PFSK-1 (cell line): Measurements from ENCODE around the gene GPATCH1.

- RRBS, result no CpG with 5 or more reads among the region's 8 CpGs
Measured at GRCh38 chr19:29878963-29879428, 63.0 kb upstream of the URI1 start.

GRCh38 chr19:29992935-29993404, 50.9 kb downstream of the URI1 start:
- RRBS, result no CpG with 5 or more reads among the region's 2 CpGs

DNA sequence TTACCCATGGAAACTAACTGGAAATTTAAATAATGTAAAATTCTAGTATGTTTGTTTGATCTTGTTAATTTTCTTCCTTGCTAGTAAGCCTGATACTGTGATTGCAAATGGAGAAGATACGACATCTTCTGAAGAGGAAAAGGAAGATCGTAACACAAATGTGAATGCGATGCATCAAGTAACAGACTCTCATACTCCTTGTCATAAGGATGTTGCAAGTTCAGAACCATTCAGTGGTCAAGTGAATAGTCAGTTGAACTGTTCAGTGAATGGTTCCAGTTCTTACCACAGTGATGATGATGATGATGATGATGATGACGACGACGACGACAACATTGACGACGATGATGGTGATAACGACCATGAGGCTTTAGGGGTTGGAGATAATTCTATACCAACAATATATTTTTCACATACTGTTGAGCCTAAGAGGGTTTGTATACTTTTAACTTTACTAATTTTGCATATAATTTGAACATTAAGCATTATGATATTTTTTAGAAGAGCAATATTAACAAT, 66.9 kb downstream of the URI1 start:
- RRBS, result no CpG with 5 or more reads among the region's 10 CpGs

GRCh38 chr19:30226436-30226925, 145.7 kb upstream of the ZNF536 start:
- RRBS, result 16% methylated on average over 6 of the region's 29 CpGs

DNA sequence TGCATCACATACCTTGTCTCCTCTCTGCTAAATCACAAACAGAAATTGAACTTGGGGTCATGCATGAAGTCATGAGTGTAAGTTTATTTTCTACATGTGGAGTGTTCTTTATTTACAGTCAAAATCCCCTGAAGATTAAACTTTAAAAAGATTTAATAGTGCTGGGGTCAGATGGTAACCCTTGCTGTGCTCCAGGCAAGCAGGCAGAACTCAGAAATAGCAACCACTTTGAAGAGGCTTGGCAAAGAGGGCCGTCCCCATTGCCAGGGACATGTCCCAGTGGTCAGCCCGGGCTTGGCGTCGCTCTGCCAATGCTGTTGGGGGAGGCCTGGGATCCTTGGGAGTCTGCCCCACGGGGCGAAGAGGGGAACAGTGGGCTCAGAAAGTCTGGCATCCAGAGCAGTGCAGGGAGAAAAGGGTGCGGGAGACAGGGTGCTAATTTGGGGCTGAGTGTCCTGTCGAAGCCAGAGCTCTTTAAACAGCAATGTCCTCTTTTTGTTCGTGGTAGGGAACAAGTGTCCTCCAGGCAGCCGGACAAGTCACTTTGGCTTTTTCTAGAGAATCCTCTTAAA, 46.1 kb upstream of the ZNF536 start:
- RRBS, result no CpG with 5 or more reads among the region's 10 CpGs

GRCh38 chr19:30373618-30374054, 1.5 kb downstream of the ZNF536 start:
- RRBS, result 36% methylated on average over 11 of the region's 20 CpGs

DNA sequence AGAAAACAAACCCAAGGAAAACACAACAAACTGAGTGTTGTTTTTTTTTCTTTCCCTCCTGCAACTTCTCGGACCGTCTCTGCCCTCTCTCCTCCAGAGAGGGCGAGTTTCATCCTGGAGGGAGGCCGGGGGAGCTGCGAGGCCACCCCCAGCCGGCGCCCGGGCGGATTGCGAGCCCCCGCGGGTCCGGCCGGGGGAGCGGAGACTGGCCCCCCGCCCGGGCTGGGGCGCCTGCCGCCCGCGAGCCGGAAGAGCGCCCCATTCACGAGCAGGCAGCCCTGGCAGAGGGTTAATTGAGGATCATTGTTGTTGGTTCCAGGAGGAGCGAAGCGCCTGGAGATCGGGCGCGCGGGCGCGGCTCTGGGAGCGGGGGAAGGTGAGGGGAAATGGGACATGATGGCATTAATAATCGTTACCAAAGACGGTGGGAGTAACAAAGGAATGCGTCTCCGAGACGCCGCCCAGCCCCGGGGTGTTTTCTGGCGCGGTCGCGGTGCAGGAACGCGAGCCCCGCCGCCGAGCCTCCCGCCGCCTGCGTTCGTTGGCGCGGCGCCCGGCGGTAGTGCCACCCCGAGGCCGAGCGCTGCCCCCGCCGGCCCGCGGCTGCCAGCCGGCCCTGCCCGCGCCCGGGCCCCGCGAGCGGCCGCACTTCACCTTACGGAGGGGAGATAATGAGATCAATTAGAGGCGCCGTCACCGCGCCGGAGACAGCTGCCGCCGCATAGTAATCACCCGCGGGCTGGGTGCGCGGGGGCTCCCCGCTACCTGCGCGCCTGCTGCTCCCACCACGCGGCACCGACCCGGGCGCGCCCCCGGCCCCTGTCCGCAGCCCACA, 2.7 kb downstream of the ZNF536 start:
- RRBS, result 23% methylated on average over 43 of the region's 96 CpGs

GRCh38 chr19:30826429-30826902, 454.3 kb downstream of the ZNF536 start:
- RRBS, result no CpG with 5 or more reads among the region's 3 CpGs

- RRBS, result no CpG with 5 or more reads among the region's 37 CpGs
Measured at GRCh38 chr19:31277349-31278400, 71.6 kb downstream of the TSHZ3 start.

DNA sequence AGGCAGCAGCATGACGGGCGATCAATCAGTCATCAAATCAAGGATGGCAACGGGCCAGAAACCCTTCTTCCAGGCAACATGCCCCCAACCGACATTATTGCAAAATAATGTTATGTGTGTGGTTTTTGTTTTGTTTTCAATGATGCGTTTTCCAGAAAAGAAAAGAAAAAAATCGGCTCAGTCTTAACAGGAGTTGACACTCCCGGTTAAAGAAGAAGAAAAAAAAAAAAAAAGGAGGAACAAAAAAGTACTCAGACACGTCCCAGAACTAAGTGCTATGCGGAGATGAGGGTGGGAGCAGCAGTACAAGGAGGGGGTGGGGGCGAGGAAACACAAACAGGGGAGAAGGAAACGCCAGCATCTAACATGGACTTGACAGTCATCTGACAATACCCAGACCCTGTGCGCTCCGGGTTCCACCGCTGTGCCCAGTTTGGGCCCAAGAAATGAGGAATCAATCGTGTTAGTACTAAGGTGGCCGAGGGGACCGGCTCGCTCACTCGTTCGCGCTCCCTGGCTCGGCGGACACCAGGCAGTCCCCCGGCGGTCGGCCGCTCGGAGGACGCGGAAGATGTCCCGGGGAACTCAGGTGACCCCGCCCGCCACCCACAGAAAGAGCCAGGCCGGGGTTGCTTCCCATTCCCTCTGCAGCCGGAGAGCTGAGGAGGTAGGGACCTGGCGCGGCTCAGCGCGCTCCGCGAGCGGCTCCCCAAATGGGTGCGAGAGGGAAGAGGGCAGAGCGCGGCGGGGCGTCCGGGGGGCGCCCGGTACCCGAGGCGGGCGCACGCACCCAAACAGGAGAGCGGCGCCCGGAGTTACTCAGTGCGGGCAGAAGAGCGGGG, 764 bp downstream of the TSHZ3 start:
- RRBS, result 13% methylated on average over 33 of the region's 59 CpGs

DNA sequence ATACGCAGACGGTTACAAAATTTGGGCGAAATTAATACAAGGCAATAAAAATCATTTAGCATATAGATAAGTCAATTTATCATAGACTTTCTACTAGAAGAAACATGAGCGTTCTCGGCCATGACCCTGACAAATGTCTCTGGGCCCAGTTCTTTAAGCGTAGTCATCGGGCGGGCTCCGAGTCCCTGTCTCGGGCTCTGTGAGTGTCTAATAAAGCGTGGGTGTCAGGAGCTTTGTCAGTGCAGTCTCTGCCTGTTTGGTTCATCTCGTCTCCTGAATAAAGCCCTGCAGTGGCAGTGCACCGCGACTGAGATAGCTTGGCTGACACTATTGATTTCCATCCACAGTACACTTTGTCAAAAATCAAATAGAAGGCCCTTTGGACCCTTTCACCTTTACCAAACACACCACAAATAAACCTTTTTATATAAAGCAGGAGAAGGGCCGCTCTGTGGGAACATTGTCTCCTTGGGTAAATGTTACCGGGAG, 368.0 kb upstream of the TSHZ3 start:
- RRBS, result no CpG with 5 or more reads among the region's 16 CpGs

- RRBS, result no CpG with 5 or more reads among the region's 4 CpGs
Measured at GRCh38 chr19:31717970-31718225, 368.7 kb upstream of the TSHZ3 start.

- RRBS, result no CpG with 5 or more reads among the region's 11 CpGs
Measured at GRCh38 chr19:31838207-31838785, 489.1 kb upstream of the TSHZ3 start.

DNA sequence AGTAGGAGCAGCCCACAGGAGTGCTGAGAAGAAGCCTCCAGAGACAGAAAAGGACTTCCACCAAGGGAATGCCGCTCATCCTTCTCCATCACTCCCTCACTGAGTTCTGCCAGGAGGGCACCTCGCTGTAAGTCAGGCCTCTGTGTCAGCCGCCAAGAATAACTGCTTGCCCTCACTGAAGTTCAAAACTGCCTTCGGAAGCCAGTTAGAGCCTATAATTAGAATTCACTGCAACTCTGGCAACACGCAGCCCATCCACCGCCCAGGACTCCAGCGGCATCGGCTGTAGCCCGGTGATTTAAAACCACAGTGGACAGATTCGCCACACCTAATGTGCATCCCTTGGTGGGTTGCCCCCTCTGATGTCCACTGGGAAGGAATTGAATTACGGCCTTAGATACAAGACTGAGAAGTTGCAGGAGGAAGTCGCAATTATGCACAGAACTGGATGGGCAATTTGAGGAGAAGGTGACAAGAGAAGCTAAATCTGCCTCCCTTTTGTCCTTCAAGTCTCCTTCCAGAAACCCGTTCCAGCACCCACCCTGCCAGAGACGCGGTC, 281.7 kb upstream of the ZNF507 start:
- RRBS, result no CpG with 5 or more reads among the region's 15 CpGs

DNA sequence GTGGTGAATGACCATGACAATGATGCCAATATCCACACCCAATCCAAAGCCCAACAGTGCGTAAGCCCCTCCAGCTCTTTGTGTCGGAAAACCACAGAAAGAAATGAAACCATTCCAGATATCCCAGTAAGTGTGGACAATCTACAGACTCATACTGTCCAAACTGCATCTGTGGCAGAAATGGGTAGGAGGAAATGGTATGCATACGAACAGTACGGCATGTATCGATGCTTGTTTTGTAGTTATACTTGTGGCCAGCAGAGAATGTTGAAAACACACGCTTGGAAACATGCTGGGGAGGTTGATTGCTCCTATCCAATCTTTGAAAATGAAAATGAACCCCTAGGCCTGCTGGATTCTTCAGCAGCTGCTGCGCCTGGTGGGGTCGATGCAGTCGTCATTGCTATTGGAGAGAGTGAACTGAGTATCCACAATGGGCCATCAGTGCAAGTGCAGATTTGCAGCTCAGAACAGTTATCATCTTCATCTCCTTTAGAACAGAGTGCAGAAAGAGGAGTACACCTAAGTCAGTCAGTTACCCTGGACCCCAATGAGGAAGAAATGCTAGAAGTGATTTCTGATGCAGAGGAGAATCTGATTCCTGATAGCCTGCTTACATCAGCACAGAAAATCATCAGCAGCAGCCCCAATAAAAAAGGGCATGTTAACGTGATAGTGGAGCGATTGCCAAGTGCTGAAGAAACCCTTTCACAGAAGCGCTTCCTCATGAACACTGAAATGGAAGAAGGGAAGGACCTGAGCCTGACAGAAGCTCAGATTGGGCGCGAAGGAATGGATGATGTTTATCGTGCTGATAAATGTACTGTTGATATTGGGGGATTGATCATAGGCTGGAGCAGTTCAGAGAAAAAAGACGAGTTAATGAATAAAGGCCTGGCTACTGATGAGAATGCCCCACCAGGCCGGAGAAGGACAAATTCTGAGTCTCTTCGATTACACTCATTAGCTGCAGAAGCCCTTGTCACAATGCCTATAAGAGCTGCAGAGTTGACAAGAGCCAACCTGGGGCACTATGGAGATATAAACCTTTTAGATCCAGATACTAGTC, 8.3 kb downstream of the ZNF507 start:
- RRBS, result no CpG with 5 or more reads among the region's 18 CpGs

GRCh38 chr19:32406705-32407974, 1.6 kb downstream of the DPY19L3 start:
- RRBS, result no CpG with 5 or more reads among the region's 18 CpGs

DNA sequence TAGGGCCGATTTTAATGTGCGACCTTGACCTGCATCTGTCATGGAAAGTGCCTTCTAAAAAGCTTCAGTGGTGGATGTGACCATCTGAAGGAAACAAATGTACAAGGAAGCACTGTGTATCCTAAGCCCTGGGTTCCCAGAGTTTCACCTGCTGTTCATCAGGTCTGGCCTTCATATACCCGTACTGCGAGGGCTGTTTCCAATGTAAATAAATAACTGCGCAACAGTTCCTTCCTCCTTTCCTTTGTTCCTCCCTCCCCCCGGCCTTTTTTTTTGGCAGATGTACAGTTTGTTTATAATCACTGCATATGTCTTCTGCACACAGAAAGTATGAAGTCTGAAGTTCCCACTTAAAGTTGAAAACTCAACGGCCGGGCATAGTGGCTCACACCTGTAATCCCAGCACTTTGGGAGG, 5.2 kb downstream of the FAAP24 start:
- RRBS, result 71% methylated on average over 3 of the region's 8 CpGs

GRCh38 chr19:33047152-33047969, 17.3 kb downstream of the RHPN2 start:
- RRBS, result no CpG with 5 or more reads among the region's 13 CpGs

GRCh38 chr19:33080532-33081966, at the start of gene GPATCH1:
Gene GPATCH1, plus strand, starts transcription at chr19:33081181.
- RRBS, result 1% methylated on average over 25 of the region's 71 CpGs

- RRBS, result 2% methylated on average over 13 of the region's 91 CpGs
Measured at GRCh38 chr19:33176752-33177971, 17.0 kb upstream of the LRP3 start.